ReNcell CX (cell line): ENCODE measurements around the genes TFCP2, ANKRD33 and ACVR1B.

GRCh38 chr12:50752269-50752885 is 11.5 kb upstream of the ATF1 start:
- PRO-cap: no peak

DNA sequence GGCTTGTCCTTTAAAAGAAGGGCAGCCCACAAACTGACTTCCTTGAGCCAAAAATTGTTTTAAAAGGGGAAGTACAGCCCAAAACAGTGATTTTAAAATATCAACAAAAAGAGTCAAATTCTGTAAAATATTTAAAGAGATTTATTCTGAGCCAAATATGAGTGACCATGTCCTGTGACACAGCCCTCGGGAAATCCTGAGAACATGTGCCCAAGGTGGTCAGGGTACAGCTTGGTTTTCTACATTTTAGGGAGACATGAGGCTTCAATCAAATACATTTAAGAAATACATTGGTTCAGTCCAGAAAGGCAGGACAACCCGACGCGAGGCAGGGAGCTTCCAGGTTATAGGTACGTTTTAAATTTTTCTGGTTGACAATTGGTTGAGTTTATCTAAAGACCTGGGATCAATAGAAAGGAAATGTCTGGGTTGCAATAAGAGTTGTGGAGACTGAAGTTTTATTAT is 1.1 kb upstream of the METTL7A start:
- PRO-cap: no peak

DNA sequence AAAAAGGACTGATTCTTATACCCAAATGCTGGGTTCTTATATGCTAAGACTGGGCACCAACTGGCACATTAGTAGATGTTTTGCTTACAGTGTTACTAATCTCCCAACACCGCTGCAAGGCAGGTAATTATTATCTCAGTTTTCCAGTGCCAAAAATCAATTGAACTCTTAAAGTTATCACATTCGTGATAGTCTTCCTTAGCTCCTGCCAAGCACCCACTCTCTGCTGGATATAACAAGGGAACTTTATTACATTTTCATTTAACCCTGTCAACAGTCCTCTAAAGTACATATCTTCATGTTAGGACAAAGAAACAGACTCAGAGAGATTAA is 2.6 kb downstream of the METTL7A start:
- PRO-cap: no peak

DNA sequence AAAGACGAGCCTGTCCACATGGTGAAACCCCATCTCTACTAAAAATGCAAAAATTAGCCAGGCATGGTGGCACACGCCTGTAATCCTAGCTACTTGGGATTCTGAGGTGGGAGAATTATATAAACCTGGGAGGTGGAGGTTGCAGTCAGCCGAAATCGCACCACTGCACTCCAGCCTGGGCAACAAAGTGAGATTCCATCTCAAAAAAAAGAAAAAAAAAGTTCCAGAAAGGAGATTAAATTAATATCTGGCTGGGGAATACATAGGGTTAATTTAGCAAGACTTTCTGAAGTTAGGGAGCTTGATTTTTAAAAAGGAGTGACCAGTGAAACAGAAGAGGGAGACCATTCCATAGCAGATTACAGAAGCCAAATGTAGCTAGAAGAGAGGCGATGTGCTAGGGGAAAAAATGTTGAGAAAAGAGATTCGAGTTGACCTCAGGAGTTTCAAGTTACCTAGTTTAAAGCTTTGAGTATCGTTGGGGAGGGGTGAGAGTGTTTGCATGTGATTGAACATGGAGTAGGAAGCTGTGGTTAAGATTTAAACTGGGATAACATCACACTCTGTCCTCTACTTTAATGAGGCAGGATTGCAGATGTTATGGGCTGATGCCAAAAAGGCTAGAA is 3.5 kb downstream of the LETMD1 start:
- PRO-cap: no peak

DNA sequence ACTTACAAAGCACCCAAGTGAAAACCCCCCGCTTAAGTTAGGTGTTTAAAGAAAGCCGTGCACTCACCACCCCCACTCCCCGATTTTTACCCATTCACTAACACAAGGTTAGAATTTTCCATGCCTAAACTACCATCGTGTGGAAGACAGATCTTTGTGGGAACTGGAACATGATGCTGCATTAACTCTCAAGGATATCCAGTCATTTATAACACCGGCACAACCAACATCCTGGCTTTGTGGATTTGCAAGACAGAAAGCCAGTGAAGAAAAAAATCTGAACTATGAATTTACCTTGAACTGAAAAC is 1.2 kb downstream of the CSRNP2 start:
- PRO-cap: no peak

GRCh38 chr12:51172599-51173395 is at the start of gene TFCP2:
TSS of gene TFCP2 (minus strand) at chr12:51173135.
- PRO-cap: bidirectional peak, plus-strand start at chr12:51172883, minus-strand start at chr12:51172817; bidirectional peak, plus-strand start at chr12:51173308, minus-strand start at chr12:51173131

DNA sequence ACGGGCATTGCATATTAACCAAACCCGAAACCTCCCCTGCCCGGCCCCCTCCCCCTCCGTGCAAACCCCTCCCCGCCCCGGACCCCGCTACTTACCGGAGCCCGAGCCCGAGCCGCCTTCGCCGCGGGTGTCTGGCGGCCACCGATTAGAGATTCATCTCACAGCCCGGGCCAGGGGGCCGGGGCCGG is 421 bp downstream of the POU6F1 start:
- PRO-cap: bidirectional peak, plus-strand start at position 162 of the sequence, minus-strand start at position 141 of the sequence

GRCh38 chr12:51379153-51379998 is 11.8 kb downstream of the GALNT6 start:
- PRO-cap: no peak

DNA sequence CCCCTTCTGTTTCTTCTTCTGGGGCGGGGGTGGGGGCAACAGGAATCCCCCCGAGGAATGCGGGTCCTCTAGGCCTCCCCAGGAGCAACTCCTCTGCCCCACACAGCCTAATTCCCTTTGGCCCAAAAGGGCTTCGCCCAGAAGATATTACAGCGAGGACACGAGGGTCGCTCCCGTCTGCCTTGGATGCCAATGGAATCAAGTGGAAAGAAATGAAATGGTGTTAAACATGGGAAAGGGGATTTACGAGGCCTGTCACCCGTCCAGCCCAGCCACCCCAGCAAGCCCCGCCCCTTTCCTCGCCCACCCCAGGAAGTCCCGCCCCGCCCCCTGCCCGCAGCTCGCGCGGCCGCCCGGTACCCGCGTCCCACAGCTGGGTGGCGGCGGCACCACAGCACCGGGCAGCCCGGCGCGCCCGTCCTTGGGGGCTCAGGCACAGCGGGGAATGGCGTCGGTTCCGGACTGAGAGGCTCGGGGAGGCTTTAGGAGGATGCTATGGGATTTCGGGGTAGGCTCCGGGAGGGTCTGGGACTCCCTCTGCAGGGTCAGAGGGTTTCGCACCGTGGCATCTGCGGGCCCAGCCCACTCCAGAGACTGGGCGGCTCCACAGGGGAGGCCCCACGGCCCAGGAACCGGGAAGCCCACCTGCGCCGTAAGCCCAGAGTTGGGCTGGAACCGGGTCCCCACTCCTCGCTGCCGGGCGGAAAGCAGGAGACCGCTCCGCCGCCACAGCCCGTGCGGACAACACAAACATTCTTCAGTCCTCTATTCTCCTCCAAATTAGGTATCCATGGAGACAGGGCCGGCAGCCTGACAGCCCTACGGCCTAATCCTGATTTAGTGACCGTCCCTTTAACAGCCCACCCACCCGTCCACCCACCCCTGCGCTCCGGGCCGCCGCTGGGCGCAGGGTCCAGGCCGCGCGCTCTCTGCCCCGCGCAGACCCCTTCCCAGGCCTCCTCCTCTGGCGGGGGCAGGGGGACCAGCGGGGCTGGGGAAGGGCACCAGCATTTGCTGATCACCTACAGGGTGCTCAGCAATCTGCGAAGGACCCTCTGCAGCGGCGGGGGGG is 1.5 kb downstream of the FIGNL2 start:
- PRO-cap: unidirectional peak, plus-strand start at position 376 of the sequence

- PRO-cap: no peak
Observed at GRCh38 chr12:51887737-51888495, at the start of gene ANKRD33. TSS of gene ANKRD33 (plus strand) at chr12:51888103.

- PRO-cap: no peak
Observed at GRCh38 chr12:51907760-51907941, 347 bp downstream of the ACVRL1 start.

GRCh38 chr12:51910505-51911180 is 3.3 kb downstream of the ACVRL1 start:
- PRO-cap: no peak

GRCh38 chr12:51913067-51913953 is 6.0 kb downstream of the ACVRL1 start:
- PRO-cap: no peak

- PRO-cap: bidirectional peak, plus-strand start at chr12:51951600, minus-strand start at chr12:51951471
Observed at GRCh38 chr12:51950852-51952228, at the start of gene ACVR1B. TSS of gene ACVR1B (plus strand) at chr12:51951699.

DNA sequence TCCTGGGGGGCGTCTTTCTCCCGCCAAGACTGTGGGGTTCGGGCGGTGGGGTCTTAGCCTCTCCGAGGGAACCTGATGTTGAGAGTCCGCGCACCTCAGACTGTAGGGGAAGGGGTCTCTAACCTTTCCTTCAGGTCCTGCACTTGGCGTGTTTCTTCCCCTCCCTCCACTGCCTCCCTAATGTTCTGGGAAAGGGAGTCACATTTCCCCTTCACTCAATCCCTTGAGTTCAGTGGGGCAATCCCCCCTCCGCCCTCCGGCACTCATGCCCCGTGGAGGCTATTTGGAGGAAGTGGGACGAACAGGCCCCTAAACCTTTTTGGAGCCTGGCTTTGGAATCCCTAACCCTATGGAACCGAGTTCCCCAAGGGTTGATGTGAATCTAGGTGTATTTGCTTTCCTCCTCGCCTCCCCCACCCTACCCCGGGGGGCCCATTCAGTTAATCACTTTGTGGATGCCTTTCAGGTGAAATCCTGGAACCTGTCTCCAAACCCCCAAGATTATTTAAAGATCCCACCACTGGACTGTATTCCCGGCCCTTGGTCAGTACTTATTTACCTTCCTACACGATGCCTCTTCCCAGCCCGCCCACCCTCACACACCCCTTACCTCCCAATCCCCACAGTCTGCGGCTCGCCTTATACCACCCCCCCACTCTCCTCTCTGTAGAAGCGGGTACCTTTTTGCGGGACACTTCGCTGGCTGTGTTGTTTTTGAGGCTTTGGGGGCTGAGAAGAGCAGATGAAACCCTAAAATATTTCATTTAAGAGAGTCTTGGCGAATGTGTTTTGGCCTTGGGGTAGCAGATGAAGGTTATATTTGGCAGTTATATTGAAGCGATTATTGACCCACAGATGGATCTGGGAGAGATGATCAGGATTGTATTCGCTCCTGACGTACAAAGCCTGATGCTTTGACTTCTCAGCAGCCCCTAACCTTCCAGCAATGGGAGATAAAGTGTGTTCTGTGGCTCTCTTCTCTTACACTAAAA is 1.0 kb downstream of the ACVR1B start:
- PRO-cap: no peak

- PRO-cap: no peak
Observed at GRCh38 chr12:52007401-52008440, 975 bp downstream of the TAMALIN start.

- PRO-cap: no peak
Observed at GRCh38 chr12:52008441-52009418, 2.0 kb downstream of the TAMALIN start.

DNA sequence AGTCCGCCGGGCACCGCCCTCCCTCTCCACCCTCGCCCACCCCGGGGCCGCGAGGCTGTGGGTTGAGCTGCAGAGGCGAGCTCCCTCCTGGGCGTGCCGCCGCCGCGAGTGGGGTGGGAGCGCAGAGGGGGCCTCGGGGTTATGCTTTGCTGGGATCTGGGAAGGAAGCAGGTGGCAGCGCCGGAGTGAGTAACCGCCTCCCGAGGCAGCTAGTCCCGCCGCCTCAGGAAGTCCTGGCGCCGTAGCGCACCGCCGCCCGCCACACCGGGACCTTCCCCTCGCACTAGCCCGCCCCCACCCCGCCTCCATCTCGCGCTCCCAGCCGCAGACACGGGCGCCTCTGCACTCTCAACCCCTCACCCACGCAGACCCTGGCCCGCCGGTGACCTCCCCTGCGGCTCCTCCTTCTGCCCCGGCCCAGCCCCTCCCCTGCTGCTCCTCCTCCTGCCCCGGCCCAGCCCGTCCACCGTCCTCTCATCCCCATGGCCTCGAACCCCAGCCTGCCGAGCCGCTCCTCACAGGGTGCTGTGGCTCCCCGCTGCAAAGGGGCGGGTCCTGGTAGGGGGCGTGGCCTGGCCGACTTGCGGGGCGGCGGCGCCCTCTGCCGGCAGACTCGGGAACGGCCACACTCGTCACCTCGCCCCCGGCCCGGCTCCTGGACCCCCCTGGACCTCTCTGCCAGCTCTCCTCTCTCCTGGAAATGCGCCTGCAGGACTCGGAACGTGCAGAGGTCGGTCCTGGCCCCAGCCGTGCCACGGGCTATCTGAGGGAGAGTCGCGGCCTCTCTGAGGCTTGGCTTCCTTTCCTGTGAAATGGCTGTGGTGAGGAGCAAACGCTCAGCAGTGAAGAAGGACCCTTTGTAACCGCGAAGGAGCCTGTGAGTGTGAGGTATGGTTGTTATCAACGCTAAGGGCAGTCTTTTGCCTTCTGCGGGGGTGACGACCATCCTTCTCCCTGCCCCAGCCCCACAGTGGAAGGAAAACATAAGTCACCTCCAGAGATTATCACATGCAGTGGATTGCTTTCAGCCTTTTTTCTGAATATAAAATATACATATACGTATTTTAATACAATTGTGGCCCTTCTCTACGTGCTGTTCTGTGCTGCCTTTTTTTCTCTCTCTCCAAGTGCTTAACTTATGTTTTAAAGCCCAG is 16.9 kb downstream of the TAMALIN start:
- PRO-cap: bidirectional peak, plus-strand start at position 698 of the sequence, minus-strand start at position 509 of the sequence

DNA sequence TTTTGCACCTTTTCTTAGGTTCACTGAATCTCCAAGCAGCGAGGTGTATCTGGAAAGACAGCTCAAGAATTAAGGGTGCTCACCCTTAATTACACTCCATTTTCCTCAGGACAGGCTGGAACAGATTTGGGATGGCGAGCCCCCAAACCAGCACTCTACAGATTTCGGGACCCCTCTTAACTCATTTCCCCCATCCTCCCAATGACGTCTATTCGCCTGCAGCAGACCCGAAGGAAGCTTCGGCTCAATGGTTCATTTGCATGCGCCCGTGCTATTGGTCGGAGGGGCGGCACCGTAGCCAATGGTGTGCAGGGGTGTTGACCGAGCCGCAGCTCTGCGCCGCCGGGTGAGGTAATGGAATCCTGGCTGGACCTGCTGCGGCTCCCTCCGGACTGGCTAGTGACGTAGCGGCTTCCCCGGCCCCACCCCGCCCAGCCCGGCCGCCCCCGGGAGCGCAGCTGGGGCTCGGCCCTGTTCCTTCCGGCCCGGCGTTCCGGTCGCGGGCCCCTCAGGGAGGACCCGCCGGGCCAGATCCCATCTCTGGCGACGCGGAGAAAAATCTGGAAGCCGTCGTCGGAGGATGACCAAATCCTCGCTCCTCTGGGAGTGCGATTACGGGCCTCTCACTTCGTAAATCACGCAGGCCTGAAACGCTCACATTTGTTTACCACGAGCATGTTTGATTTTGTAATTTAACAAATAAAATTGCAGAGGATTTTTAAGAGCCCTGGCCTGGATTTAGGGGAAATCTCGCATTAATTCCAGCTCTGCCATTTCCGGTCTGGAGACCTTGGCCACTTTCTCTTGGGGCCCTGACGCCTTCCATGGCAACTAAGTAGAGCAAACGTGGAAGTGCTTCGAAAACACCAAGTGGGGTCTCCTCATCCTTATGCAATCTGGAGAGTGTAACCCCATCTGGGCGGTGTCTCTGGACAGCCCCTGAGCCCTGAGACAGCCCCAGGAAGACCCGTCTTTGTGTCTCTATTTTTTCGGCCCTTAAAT is 18.2 kb upstream of the NR4A1 start:
- PRO-cap: bidirectional peak, plus-strand start at position 512 of the sequence, minus-strand start at position 197 of the sequence; unidirectional peak, plus-strand start at position 558 of the sequence

DNA sequence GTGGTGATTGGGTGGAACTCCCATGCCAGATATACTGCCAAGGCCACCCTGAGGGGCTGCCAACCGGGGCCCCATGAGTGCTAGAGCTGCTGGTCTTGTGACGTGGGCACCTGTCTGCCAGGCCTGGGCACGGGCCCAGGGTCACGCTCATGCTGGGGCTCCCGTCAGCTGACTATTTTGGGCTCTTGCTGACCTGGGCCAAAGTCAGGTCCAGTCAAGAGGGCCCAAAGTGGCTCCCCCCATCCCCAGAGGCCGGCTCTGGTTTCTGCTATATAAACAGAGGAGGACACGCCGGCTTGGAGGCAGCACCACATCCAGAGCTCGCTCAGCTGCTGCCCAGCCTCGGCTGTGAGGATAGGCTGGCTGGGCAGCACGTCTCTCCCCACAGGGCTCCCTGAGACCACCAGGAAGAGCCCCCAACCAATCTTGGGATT is 7.8 kb upstream of the NR4A1 start:
- PRO-cap: no peak